SP-49 (cell line): ENCODE data around the genes C9orf64 and NTRK2.

- PRO-cap: no peak
Measured at GRCh38 chr9:82939452-82939780, 123.5 kb downstream of the RASEF start.

- PRO-cap: no peak
Measured at GRCh38 chr9:83054724-83055388, 8.1 kb downstream of the RASEF start.

DNA sequence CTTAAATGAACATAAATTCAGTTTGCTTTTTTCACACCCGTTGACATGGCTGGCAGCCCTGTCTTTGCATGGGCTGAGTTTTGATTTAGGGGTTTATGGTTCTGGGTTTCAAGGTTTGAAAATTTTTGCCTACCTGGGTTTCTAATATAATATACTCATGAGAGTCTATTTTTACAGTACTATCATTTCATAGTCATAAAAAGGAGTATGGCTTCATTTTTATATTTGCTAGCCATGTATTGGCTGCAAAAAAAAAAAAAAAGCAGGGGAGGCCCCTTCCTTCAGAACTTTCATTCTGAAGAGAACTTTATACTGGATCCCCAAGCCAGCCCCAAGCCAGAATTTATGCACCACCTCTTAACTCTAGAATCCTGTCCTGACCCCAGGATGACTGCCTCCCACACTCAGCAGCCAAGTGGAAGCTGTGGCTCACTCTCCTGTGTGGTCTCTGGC, 19.4 kb downstream of the IDNK start:
- PRO-cap: no peak

- PRO-cap: unidirectional peak, minus-strand start at chr9:83956375; bidirectional peak, plus-strand start at chr9:83956796, minus-strand start at chr9:83956642; bidirectional peak, plus-strand start at chr9:83957051, minus-strand start at chr9:83957055
Measured at GRCh38 chr9:83955988-83957376, at the start of gene C9orf64. TSS of gene C9orf64 (minus strand) at chr9:83956742.

DNA sequence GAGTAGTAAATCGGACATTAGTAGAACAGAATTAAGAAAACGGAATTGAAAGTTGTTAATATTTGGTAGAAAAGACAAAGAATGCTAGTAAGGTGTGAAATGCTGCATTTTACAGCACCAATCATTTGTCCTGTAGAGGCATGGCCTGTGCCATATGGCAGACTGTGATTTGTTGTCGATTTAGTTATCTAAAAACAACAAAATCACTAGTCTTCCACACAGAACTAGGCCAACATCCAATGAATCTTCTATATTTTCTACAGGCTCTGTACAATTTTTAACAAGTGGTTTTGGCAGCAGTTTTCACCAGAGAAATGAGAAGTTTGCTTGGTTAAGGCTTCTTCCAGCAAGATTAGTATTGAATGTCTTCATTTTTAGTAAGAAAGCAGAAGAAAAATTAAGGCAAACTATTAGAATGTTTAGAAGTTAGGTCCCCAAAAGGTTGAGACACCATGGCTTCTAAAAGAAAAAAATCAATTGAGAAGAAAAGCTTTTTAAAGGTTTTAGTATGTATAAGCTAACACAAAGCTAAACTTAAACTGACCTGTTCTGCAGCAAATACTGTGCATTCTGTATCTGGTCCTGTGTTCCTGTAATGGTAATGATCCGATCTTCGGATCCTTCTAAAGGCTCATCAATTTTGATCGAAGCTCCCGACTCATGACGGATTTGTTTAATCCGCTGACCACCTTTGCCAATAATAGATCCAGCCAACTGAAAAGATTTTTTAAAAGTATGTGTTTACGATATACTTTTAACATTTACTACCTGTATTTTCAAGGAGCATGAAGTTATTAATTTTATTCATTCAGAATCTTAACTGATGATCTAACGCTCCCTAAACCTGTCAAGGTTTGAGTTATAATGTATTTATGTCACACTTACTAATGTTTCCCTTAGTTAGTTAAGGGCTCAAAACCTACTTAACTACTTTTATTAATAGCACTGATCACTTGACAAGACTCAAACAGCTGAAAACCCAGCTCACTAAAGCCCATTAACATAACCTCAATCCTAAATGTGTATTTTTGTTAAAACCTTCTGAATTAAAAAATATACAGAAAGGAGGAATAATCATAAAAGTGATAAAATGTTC, 10.0 kb downstream of the HNRNPK start:
- PRO-cap: no peak

- PRO-cap: no peak
Measured at GRCh38 chr9:84669068-84670119, at the start of gene NTRK2. TSS of gene NTRK2 (plus strand) at chr9:84669729.

DNA sequence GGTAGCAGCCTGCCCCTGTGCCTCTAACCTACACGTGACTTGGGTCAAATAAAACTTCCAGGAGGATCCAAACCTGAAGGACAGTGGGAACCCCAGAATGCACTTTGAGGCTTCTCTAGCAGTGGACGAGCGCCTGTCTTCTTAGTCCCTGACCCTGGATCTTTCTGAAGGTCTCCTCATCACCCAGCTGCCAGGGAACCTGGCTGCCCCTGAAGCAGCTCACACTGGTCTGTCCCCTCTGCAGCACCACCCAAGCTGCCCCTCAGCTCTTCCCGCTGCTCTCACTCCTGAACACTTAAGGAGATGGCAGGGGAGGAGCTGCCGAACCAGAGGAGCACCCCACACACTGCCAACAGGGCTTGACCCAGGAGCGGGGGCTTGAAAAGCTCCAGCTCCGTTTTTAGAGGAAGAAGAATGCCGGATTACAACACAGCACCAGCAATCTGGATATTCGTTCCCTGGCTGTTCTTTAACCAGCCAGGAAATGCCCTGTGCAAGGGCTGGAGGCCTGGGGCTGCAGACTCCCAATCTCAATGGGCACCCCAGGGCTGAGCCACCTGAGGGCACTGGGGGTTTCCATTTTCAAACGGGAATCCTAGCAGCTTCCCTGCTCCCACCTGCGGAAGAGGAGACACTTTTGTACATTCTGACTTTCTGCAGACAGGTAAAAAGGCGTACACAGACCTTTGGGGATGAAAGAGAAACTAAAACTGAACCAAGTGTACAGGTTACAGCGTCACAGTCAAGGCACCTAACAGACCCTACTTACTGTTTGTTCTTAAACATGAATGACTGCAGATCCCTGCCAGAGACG, 36.4 kb downstream of the GOLM1 start:
- PRO-cap: no peak

DNA sequence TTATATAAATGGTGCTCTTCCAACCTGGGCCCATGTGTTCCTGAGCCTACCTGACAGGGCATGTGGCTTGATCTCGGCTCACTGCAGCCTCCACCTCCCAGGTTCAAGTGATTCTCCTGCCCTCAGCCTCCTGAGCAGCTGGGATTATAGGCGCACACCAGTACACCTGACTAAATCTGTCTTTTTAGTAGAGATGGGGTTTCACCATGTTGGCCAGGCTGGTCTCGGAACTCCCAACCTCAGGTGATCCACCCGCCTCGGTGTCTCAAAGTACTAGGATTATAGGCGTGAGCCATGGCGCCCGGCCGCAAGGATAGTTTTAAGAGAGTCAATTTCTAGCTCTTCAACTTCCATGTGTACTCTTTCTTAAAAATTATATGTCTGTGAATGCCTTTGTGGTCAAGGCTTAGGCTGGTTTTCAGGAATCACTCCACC, 11.4 kb upstream of the ISCA1 start:
- PRO-cap: no peak

DNA sequence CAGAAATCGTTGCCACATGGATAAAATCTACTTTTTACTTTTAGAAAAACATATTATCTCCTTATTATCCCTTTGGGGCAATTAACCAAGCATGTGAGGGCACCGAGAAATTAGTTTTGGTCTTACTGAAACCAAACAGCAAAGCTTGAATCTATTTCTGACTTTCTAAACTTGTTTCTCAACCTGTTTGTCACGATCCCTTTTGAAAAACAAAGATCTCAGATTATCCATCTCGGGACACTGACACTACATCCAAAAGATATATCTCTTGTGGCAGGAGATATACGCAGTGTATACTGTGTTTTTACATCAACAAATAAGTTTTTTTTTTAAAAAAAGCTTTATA, 2.3 kb downstream of the TUT7 start:
- PRO-cap: no peak

DNA sequence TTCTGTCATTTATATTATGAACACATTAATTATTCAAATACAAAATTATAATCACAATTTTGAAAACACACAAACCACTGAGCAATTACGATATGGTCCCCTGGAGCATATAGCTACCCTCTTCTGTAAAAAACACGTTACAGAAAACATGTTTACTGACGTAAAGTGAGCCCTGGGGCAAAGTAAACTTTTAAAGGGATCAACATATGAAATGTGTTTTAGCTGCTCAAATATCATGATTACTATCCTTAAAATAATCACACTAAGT, 2.0 kb downstream of the TUT7 start:
- PRO-cap: no peak

- PRO-cap: no peak
Measured at GRCh38 chr9:86546571-86547094, 192.4 kb upstream of the TUT7 start.

- PRO-cap: no peak
Measured at GRCh38 chr9:86584416-86584697, 230.1 kb upstream of the TUT7 start.

DNA sequence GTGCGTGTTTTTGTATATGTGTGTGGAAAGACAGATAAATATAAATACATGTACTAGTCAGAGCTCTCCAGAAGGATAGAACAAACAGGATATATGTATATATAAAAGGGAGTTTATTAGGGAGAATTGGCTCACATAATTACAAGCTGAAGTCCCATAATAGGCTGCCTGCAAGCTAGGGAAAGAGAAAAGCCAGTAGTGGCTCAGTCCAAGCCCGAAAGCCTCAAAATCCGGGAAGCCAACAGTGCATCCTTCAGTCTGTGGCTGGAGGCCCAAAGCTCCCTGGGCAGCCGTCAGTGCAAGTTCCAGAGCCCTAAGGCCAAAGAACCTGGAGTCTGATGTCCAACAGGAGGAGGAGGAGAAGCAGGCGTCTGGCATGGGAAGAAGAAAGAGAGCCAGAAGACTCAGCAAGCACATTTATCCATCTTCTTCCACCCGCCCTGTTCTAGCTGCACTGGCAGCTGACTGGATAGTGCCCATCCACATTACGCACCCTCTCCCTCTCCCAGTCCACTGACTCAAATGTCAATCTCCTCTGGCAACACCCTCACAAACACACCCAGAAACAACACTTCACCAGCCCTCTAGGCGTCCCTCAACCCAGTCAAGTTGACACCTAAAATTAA, 213.4 kb downstream of the GAS1 start:
- PRO-cap: no peak

GRCh38 chr9:87223402-87224085, 274.1 kb upstream of the DAPK1 start:
- PRO-cap: no peak

GRCh38 chr9:87594267-87594602, 96.6 kb downstream of the DAPK1 start:
- PRO-cap: no peak

DNA sequence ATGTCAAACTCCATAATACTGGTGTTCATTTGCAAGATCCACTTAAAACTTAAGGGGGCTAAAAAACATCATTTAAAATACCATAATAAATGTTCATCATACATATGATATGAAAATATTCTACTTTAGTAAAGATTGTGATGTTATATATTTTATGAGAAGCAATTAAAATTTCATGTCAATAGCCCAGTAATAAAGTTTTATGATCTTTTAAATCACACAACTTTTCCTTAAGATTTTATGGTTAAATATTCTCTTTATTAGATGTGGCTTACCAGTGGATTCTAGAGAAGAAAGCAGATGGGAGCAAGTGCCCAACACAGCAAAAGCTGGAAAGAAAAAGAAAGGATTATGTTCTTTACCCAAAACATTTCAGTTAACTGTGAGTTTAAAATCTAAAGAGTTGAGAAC, 22.3 kb upstream of the ENSG00000283205 start:
- PRO-cap: no peak

DNA sequence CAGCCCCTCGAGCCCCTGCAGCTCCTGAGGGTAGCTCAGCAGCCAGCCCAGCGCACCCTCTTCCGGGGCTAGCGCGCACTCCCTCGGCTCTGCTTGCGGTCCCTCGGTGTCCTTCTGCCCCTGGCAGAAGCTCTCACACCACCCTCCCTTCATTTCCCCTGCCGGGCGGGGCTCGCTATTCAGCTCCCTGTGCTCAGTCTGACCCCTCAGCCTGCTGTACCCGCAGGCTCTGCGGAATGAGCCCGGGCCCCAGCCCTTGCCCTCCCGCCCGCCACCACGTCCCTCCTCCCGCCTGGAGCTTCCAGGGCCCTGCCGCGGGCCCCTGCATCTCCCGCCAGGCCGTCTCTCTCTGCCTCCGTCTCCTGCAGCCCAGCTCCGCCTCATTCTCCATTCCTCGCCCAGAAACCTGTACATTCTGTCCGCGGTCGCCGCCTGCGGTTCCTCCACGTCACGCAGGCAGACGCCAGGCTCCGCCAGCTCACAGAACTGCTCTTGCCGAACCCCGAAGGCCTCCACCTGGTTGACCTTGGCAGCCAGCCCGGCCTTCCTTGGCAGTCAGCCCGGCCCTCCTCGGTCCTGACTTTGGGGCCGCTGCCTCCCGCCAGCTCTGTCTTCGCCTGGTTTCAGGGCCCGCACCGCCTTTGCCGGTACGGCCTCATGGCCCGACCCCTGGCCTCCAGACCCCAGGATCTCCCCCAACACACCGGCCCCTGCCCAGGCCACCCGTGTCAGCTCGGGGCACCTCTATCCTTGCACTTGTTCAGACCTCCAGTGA, 61.6 kb downstream of the SPATA31C2 start:
- PRO-cap: no peak

GRCh38 chr9:88090338-88090610, 48.0 kb downstream of the SPATA31C2 start:
- PRO-cap: no peak

DNA sequence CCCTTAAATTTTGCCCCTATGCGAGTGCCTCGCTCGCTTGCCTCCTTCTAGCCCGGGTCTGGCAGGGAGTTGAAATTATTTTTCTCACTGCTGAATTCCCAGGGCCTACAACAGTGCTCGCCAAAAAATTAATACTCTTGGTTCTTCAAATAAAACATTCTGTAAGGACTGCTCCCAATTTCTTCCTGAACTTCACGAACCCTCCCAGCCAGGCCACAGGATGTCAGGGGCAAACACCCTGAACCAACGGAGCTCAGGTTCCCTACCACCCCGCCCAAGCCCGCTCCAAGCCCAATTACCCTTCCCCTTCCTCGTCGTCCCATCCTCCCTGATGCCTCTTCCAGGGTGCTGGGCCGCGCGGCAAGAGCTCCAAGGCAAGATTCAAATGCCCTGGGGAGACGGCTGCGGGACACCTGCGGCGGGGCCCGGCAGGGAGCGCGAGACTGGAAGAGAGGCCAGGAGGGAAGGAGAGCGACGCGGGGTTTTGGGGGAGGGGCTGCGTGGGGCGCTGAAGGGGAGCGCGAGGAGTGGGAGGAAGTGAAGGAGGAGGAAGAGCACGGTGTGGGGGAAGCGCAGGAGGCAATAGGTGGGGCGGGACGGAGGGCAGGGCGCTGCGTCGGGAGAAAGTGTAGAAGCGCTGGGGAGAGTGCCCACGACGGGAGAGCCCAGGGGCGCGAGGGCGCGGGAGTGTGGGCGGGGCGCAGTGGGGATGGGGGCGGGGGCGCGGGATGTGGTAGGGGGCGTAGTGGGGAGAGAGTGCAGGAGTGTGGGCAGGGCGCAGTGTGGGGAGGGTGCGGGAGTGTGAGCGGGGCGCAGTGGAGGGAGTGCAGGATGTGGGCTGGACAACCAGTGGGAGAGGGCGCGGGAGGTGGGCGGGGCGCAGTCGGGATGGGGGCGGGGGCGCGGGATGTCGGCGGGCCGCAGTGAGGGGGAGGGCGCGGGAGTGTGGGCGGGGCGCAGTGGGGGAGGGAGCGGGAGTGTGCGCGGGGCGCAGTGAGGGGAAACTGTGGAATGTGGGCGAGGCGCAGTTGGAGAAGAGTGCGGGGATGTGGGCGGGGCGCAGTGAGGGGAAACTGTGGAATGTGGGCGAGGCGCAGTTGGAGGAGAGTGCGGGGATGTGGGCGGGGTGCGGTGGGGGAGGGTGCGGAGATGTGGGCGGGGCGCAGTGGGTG, 877 bp upstream of the NXNL2 start:
- PRO-cap: no peak

DNA sequence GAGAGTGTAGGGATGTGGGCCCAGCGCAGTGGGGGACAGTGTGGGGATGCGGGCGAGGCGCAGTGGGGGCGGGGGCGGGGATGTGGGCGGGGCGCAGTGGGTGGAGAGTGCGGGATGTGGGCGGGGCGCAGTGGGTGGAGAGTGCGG, 218 bp upstream of the NXNL2 start:
- PRO-cap: no peak